Gastrocnemius medialis (tissue), 3 donors: ENCODE results near the genes PTAR1 and TRPM3.

DNA sequence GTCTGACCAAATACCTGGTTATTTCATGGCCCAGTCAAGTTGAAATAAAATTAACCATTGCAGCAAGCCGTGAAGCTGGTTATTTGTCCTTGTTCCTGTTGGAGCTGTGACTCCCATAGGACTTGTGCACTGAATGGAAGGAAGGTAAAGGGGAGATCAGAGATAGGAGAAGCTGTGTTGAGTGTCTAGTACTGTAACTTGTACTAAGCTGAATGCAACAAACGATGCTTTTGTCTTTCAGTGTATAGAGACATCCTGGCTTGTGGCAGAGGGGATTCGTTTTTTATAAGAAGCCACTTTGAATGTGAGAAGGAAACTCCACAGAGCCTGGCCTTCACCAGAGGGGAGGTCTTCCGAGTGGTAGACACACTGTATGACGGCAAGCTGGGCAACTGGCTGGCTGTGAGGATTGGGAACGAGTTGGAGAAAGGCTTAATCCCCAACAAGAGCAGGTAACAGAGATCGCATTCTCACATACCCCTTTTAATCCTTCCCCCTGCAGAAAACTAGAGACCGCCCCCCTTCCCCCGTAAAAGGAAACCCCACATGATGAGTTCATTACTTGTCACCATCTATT lies 61.8 kb downstream of the TJP2 start:
- PRO-cap = no peak
- RAMPAGE, long total RNA, 3 experiments = no peak in any of the 3 experiments

GRCh38 chr9:69296143-69296542 lies 28.9 kb upstream of the ENTREP1 start:
- PRO-cap = no peak
- RAMPAGE, long total RNA, 3 experiments = no peak in any of the 3 experiments

DNA sequence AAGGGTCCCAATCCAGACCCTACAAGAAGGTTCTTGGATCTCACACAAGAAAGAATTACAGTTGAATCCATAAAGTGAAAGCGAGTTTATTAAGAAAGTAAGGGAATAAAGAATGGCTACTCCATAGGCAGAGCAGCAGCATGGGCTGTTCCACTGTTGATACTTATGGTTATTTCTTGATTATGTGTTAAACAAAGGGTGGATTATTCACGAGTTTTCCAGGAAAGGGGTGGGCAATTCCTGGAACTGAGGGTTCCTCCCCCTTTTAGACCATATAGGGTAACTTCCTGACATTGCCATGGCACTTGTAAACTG lies 18.1 kb upstream of the ENTREP1 start:
- PRO-cap = no peak
- RAMPAGE, long total RNA, 3 experiments = no peak in any of the 3 experiments

DNA sequence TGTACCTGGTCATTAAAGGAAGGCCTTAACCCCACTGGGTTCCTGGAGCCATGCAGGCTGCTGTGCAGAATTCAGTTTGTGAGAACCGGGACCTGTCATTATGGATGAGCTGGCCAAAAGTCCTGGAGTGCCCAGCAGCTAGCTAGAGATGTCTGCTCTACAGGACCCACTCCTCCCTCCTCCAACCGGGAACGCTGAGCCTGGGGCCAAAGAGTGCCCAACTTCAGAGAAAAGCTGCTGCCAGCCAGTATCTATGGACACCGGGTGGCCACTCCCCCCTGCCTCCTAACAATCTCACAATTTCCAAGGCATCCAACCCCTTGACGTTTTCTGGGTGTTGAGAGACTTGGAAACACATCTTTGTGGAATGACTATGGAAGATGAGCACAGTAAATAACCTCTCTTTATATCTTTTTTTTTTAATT lies 1.3 kb downstream of the ENTREP1 start:
- PRO-cap = no peak
- RAMPAGE, long total RNA, 3 experiments = no peak in any of the 3 experiments

- PRO-cap = bidirectional peak, plus-strand start at chr9:69759676, minus-strand start at chr9:69759544; unidirectional peak, minus-strand start at chr9:69759723; bidirectional peak, plus-strand start at chr9:69760175, minus-strand start at chr9:69759972
- RAMPAGE, long total RNA, 3 experiments = start-site peak on the minus strand in 1 of 3 experiments, at chr9:69759941-69760021 at its widest, 683 reads per replicate
Observed at GRCh38 chr9:69759324-69760597, at the start of gene PTAR1. Gene PTAR1 (minus strand): TSS chr9:69760011.

DNA sequence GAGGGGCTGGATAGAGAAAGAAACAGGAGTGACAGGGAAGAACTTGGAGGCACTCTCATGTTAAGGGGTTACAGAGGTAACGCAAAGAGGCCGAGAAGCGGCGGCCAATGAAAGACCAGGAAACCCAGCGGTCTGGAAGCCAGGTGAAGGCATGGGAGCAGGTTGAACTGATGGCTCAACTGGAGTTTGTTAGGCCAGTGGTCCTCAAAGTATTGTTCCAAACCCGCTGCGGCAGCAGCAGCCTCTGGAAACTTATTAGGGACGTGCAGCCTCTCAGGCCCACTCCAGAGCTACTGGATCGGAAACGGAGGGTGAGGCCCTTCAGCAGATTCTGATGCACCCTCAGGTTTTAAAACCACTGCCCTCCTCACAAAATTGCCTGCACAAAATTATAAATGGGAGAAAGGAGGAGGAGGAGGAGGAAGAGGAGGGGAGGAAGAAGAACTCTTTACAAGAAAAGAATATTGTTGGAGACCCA lies 775 bp upstream of the MAMDC2 start:
- PRO-cap = no peak
- RAMPAGE, long total RNA, 3 experiments = no peak in any of the 3 experiments

GRCh38 chr9:70044707-70045380 lies 1.2 kb downstream of the MAMDC2 start:
- PRO-cap = unidirectional peak, minus-strand start at chr9:70044761
- RAMPAGE, long total RNA, 3 experiments = no peak in any of the 3 experiments

DNA sequence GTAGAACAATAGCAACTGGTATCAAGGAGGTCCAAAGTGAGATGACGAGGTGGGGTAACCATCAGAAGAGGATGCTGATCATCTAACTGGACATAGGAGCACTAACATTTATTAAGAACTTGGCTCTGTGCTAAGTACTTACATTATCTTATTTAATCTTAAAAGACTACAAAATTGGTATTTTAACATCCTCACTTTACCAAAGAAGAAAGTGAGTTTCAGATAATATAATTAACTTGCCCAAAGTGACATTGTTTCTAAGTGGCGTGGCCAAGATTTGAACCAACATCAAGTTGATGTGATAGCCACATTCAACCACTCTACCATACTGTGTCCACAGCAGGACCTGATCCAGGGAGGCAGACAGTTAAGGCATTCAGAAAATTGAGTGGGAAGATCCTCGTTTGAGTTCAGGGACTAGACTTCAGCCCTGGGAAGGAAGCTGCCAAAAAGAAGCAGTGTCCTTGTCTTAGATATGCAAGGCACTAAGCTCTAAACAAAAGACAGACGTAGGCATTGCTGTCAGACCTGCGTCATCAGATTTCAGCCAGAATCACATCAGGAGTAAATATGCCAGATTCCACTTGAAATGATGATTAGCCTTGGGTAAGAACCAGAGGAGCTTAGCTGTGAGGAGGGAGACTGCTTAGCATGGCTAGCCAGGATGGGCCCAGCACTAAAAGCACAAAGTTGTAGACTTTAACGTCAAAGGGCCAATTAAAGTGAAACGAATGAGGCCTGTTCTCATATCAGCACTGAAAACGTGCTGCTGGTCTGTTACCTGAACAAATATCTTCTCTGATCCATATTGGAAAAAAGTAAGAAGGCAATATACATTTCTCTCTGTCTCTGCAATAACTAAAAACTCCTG lies 56.6 kb downstream of the MAMDC2 start:
- PRO-cap = no peak
- RAMPAGE, long total RNA, 3 experiments = no peak in any of the 3 experiments

- PRO-cap = no peak
- RAMPAGE, long total RNA, 3 experiments = no peak in any of the 3 experiments
Observed at GRCh38 chr9:70302051-70302400, 43.2 kb downstream of the SMC5 start.

- PRO-cap = no peak
- RAMPAGE, long total RNA, 3 experiments = no peak in any of the 3 experiments
Observed at GRCh38 chr9:70327655-70328036, 68.9 kb downstream of the SMC5 start.

DNA sequence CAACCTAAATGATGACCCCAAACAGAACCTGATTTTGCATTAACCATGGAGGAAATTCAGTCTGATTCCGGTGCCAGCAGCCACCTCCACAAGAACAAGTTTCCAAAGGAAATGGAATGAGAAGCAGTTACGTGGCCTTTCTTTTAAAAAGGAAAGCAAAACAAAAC lies 3.1 kb downstream of the KLF9 start:
- PRO-cap = no peak
- RAMPAGE, long total RNA, 3 experiments = no peak in any of the 3 experiments

DNA sequence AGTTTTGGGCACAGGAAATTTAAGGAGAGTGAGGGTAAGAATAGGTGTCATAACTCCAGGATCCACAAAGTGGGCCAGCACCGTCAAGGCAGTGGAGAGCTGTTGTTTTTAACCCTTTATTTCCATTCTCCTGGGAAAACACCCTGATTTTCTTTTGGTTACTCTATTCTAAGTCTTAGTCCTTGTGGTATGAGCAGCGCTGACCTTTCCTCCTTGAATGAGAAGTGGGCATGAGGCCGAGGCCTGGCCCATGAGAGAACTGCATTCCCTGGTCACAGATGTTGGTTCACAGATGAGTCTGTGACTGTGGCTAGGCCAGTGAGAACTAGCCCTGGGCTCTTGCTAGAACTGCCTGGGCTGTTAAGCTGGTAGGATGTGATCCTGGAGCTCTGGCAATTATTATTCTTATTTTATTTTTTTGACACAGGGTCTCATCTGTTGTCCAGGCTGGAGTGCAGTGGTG lies 71.6 kb upstream of the KLF9 start:
- PRO-cap = no peak
- RAMPAGE, long total RNA, 3 experiments = no peak in any of the 3 experiments

GRCh38 chr9:70506022-70506545 lies 91.6 kb upstream of the KLF9 start:
- PRO-cap = no peak
- RAMPAGE, long total RNA, 3 experiments = no peak in any of the 3 experiments

DNA sequence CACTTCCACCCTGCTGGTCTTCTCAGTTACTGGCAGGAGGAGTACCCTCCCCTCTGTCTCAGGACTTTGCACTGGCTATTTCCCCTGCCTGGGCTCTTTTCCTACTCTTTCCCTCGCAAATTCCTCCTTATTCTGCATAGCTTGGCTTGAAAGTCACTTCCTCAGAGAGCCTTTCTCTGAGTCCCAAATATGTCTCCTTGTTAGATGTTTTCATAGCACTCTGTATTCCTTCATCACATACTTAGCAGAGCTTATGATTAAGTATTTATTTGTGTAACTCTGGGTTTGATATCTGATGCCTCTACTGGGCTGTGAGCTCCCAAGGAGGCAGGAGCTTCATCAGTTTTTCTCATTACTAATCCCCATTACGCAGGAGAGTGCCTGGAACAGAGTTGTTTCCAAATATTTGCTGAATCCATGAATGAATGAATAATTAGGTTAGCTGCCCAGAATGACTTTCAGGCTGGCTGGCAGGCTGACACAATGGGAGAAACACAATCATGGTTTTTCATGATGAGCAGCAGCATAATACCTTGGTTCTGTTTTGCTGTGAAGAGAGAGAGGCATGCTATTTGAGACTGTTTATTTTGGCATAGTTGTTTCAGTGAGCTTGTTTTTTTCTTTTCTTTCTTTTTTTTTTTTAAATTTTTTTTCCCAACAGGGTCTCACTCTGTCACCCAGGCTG lies 160.0 kb upstream of the KLF9 start:
- PRO-cap = no peak
- RAMPAGE, long total RNA, 3 experiments = no peak in any of the 3 experiments

DNA sequence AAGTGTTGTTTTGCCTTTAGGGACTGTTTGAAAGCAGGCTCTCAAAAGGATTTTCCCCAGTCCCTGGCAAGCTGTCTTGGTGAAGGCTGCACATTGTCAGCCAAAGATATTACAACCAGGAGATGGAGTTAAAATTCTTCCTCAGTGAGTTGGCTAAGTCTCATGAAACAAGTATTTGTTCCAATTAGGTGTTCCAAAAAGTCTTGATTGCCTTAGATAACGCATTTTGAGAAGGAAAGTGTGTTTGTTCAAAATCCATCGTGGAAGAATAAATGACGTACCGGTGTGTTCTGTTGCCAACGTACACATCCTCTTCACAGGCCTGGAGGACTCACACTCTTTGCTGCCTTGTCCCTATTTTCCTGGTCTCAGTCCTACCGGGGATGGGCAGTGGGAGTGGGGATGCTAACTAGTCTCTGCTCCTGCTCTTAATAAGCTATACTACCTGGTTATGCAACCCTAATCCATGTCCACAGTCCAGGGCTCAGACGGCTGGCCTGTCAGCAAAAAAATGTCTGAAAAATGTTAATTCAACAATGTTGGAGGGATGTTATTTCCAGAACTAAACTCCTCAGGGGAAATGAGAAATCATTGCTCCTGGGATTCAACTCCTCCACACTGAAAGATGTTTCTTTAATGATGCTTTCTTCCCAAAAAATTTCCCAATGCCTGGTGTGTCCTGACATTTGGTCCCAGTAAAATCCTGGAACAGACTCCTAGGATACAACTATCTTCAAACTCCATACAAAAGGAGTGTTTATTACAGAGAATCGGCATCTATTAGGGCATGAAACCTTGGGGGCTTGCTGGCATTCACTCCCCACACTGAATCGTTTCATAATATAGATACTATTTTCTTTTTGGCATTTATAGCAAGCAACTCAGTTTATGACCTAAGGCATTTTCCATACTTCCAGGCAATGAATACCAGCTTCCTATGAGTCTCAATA lies 175.4 kb upstream of the KLF9 start:
- PRO-cap = no peak
- RAMPAGE, long total RNA, 3 experiments = no peak in any of the 3 experiments

DNA sequence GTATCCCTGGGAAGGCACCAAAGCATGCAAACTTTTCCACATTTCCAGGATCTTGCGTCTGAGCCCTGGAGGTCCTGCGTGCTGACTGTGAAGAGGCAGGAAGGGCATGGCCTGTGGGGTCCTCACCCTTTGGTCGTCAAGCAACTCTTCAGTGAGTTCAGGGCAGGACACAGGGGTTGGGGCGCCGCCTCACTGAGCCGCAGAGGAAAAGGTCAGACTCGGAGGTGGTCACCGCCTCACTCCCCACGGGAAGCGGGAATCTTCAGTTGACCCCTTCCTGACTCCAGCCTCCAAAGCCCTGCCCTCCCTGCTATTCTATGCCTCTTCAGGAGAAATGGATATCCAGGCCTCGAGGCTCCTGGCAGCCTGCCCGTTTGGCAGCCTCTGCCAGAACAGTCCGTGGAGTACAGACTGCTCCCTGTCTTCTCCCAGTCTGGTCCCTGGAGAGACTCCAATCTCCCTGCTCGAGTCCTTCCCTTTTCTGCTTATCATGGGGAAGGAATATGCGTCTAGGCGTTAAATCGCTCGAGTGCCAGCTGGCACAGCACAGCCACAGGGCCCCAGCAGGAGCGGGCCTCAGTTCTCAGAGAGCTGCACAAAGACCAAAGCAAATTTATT lies 187.0 kb upstream of the KLF9 start:
- PRO-cap = bidirectional peak, plus-strand start at position 431 of the sequence, minus-strand start at position 314 of the sequence
- RAMPAGE, long total RNA, 3 experiments = start-site peak on the plus strand in 1 of 3 experiments, centred at position 528 of the sequence, 9 reads per replicate

DNA sequence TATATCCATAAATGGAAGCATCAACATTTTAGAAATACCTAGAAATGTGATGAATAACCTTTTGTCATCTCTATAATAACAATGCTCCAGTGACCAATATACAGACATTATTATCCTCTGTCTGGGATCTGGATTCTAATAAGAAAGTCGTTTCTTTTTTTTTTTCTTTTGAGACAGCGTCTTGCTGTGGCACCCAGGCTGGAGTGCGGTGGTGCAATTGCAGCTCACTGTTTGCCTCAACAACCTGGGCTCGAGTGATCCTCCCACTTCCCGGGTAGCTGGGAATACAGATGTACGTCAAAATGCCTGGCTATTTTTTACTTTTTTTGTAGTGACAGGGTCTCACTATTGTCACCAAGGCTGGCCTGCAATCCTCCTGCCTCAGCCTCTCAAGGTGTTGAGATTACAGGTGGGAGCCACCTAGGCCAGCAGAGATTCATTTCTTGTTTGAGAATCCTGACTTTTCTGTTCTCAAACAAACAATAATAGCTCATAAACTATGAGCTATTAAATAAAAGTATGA lies 215.8 kb downstream of the TRPM3 start:
- PRO-cap = no peak
- RAMPAGE, long total RNA, 3 experiments = no peak in any of the 3 experiments

DNA sequence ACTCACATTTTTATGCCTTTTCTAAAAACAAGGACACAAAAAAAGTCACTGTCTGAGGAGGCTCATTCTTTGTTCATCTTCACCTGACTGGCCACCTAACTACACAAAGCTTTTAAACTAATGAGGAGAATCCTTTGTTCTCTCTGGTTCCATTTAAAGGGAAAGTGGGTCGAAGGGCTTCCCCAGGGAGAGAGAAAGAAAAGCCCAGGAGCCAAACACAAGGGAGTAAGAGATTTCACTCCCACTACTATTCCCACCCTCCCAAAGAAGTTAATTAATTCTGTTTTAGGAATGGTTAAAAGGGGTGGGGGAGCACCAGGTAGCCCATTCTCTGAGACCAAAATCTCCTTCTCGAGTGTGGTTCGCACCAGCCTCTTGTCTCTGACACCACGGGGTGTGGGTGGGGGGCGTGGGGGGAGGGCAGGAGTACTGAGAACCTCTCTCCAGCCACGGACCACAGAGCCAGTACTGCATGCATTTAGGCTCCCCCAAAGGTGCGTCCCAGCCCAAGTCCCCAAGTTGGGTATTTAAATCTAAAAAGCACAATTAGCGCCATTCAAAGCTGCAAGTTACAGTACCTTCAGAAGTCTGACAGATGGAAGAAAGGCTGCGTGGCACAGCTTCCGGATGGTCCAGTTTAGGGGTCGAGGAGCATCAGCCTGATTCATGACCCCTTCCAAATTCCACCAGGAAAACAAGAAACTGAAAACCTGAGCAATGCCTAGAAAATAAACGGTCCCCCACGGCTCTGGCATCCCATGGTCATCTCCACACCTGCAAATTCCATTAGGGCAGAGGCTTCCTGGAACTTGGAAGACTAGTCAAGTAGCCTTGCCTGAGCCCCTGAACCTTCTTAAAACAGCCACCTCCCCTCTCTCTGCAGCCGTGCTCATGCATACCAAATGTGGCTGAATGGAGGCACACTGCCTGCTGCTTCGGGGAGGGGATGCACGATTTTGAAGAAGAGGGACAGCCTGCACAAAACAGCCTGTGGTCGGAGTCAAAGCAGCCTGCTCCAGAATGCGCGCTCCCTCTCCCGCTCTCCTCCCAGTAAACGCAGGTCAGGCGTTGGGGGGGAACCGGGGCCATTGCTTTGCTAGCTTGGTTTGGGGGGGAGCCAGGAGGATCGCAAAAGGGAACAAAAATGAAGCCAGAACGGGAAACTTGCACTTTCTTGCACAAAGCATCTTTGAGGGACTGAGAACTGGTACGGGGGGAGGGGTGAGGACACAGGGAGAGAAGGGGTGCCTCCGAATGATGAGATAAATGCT lies at the start of gene TRPM3:
Gene TRPM3 (minus strand): TSS at position 1,022 of the 1,271 bp plus-strand sequence.
- PRO-cap = no peak
- RAMPAGE, long total RNA, 3 experiments = no peak in any of the 3 experiments

DNA sequence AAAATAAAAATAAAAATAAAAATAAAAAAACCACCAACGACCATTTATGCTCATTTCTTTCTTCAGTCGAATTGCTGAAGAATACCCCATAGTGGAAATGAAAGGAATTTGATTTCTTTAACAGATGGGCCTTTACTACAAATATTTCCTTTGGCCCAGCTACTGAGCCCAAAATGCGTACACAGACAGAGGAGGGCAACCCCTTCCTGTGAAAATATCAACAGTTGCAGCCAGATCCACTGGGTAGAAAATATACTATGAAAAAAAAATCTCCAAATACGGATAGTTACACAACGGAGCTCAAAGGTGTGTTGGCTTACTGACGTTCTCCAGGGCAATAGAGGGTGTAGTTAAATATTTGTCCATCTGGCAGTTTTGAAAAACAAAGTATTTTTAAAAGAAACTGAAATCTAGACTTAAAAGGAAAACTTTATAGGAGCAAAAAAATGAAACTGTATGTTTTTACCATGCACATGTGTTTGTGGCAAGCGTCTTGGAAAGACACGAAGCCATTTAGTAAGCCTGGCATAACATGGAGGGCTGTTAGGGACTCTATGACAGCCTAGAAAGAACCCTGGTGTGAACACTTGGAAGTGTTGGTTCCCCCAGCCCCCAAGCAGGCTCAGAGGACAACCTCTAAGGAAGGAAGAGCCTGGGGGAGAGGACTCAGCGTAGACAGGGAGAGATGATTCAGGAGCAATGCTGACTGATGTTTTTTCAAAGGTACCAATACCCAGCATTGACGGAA lies 157.8 kb upstream of the TRPM3 start:
- PRO-cap = no peak
- RAMPAGE, long total RNA, 3 experiments = no peak in any of the 3 experiments

GRCh38 chr9:71638483-71639152 lies 129.7 kb downstream of the CEMIP2 start:
- PRO-cap = unidirectional peak, minus-strand start at chr9:71638760; unidirectional peak, minus-strand start at chr9:71638778
- RAMPAGE, long total RNA, 3 experiments = no peak in any of the 3 experiments